Epithelial cell of proximal tubule (primary cell): ENCODE measurements around the genes PIERCE1 and PAEP.

DNA sequence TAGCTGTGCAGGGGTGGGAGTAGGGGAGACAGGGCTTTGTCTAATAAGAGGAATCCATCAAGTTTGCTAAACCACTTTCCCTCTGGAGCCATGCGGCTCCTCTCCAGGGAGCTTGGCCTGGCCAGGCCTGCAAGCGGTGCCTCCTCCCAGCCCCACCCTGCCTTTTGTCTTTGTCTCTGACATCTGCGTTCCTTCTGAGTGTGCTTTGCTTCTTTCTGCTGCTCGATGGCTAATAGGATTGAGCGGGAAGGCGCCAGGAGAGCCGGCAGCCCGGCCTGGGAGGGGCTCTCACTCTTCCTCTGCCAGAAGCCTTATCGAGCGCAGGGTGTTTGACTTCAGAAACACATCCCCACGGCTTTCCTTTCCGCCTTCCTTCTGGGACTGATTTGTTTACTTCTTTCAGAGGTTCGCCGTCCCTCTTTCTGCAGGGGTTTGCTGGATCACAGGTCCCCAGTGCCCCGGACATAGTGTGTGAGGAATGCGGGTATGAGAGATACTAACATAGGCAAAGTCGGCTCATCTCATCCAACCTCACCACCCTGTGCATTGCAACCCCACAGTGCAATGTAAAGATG is 26.8 kb upstream of the FCN1 start:
- RAMPAGE, long total RNA: no peak
- RRBS: no CpG with 5 or more reads among the region's 17 CpGs

DNA sequence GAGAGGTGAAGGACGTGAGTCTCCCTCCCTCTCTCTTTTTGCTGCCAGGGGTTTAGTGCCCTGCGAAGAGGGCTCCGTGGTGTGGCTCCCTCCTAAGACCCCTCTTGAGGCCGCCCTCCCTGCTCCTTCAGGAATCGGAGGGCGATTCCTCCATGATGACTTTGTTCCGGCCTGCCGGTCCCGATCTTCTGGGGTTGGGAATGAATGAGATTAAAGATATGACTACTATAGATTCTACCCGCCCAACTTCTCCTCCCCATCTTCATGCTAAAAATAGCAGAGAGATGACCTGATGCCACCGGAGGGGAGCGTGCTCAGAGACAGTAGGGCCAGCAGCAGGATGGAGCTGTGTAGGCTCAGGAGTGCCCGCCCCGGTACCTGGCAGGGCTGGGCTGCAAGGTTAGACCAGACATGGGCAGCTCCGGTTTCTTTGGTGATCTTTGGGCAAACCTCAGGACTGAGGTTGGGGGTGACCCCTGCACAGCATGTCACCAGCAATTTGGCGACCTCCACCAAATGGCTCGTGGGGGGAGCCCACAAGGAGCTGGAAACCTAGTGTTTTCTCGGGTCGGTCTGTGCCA is 1.7 kb downstream of the OLFM1 start:
- RAMPAGE, long total RNA: no peak
- RRBS: 53% methylated on average over 5 of the region's 19 CpGs

- RAMPAGE, long total RNA: no peak
- RRBS: no CpG with 5 or more reads among the region's 2 CpGs
These were observed 15.8 kb downstream of the OLFM1 start for GRCh38 chr9:135103336-135103674.

- RAMPAGE, long total RNA: no peak
- RRBS: no CpG with 5 or more reads among the region's 12 CpGs
These were observed 126.2 kb upstream of the PPP1R26 start for GRCh38 chr9:135353430-135353834.

DNA sequence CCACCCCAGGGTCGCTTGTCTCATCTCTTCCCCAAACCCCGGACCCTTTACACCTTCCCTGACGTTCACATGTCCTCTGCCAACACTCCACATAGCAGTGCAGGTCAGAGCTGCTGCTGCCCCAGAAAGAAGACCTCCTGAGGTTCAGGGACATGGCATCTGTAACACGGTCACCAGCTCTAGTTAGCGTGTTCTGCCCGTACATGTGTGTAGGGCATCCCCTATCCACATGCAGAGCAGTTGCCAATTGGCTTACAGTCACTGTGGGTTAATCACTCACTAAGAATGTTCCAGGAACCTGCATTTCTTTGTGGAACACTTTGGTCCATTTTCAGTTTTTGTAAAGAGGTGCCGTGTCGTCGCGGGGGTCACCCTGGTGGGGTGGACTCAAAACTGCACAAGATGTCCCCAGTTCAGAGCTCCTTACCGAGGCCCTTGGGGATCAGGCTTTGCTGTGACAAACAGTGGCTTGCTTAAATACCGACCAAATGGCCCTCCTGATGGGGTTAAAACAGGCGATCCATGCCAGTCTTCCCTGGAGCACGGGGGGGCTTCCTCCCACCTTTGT is 9.1 kb downstream of the PIERCE1 start:
- RAMPAGE, long total RNA: no peak
- RRBS: no CpG with 5 or more reads among the region's 14 CpGs

DNA sequence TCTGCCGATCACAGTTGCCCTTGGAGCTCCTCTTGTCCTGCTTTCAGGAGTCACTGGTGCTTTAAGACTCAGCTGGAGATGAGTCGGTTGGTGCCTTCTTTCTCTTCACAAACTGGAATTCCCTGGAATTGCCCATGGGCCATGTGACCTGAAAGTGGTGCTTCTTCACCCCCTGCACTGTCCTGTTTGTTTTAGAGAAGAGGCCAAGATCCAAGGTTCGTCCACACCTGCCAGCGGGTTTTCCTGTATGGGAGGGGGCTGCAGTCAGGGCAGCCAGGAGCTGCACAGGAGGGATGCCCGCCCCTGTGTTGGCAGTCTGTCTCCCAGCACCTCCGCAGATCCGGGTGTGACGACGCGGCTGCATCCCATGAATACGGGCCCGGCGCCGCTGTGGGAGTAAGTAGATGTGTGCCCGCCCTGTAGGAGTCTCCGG is 8.6 kb downstream of the PIERCE1 start:
- RAMPAGE, long total RNA: no peak
- RRBS: 42% methylated on average over 10 of the region's 16 CpGs

GRCh38 chr9:135499254-135500221 is at the start of gene PIERCE1:
Gene PIERCE1, minus strand, starts transcription at chr9:135499869.
- RAMPAGE, long total RNA: no peak
- RRBS: under 1% methylated on average over 13 of the region's 70 CpGs

- RAMPAGE, long total RNA: no peak
- RRBS: no CpG with 5 or more reads among the region's 12 CpGs
These were observed at the start of gene PAEP for GRCh38 chr9:135561392-135561821. Gene PAEP, plus strand, starts transcription at chr9:135561756.

- RAMPAGE, long total RNA: no peak
- RRBS: 78% methylated on average over 2 of the region's 18 CpGs
These were observed 42.0 kb downstream of the KCNT1 start for GRCh38 chr9:135743798-135744482.

DNA sequence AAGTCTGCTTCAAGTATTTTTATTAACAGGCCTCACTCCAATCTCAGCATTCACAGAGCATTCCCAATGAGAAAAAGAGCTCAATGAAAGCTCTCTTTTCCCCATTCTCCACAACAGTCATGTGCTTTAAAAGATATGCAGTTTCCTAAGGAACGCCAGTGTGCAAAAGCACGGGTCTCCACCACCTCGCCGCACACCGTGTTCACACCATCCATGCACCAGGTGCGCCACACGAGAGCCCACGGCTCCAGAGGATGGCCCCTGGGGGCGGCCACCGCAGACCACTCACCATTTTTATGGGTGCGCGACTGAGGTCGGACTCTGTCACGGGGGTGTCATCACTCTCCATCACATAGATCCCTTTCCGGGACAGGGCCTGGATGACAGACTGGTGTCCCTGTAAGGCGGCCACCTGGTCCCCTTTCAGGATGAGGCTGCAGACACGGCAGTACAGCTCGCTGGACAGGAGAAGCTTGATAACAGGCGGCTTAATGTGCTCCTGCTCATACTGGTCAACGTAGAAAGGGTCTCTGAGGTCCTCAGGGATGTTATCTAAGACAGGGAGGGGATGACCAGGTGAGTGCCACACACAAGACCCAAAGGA is 24.7 kb downstream of the CAMSAP1 start:
- RAMPAGE, long total RNA: no peak
- RRBS: no CpG with 5 or more reads among the region's 20 CpGs

DNA sequence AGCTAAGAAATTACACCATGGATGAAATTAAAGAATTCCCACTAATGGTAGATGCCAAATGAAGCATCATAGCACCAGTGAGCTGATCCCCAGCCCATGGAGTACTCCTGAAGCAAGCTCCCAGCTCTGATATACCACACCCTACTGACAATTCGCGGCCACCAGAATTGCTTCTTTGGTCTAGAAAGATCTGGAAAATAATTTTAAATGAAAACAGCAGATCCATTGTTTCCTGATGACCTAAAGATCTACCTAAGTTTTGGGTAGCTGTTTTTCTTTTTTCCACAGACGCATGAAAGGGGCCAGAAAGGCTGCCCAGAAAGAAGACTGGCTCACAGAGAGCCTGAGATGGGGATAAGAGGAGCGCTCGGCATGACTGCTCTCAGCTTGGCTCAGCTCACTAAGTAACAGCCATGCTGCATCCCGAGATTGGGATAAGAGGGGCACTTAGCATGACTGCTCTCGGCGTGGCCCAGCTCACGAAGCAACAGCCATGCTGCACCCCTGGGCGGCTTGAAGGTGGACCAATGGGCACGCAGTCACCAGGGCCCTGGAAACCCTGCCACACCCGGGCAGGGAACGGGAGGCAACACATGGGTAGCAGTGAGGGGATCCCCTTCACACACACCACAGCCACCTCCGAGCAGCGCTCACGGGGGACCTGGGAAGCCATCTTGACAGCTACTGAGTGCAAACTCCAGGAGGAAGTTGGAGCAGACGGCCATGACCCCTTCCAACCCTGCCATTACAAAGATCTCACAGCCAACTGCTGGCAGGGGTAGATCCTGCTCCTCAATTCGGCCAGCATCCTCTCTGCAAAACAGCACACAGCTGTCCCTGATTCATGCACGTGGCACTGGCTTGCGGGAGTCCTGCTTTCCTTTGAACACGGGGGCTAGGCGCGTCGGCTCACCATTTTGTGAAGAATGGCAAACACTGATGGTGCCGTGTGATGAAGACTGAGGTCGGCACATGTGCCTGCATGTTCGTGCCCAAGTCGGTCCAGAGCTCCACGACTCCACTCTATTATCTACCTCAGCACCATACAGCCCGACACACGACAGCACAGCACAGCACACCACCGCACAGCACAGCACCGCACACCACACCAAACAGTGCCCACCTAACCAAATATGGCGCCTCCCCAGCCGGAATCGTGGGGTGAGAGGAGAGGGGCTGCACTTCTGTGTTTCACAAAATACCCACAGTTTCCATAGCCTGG is 5.2 kb downstream of the UBAC1 start:
- RAMPAGE, long total RNA: no peak
- RRBS: no CpG with 5 or more reads among the region's 36 CpGs

GRCh38 chr9:136002951-136003608 is 41.9 kb upstream of the UBAC1 start:
- RAMPAGE, long total RNA: no peak
- RRBS: 43% methylated on average over 6 of the region's 20 CpGs

DNA sequence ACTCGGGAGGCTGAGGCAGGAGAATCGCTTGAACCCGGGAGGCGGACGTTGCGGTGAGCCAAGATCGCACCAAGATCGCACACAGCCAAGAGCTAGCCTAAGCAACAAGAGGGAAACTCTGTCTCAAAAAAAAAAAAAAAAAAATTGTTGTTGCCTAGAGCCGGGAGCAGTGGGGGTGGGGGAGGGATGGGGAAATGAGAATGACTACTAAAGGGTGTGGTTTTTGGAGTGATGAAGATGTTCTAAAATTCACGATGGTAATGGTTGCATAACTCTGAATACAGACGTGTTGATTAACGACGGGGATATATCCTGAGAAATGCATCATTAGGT is 28.0 kb downstream of the NACC2 start:
- RAMPAGE, long total RNA: no peak
- RRBS: no CpG with 5 or more reads among the region's 13 CpGs

- RAMPAGE, long total RNA: no peak
- RRBS: 73% methylated on average over 7 of the region's 17 CpGs
These were observed 7.5 kb downstream of the NACC2 start for GRCh38 chr9:136087616-136087988.

- RAMPAGE, long total RNA: no peak
- RRBS: 26% methylated on average over 3 of the region's 19 CpGs
These were observed 4.2 kb downstream of the NACC2 start for GRCh38 chr9:136090754-136091343.

- RAMPAGE, long total RNA: no peak
- RRBS: 1% methylated on average over 8 of the region's 52 CpGs
These were observed 1.2 kb downstream of the NACC2 start for GRCh38 chr9:136093667-136094550.

DNA sequence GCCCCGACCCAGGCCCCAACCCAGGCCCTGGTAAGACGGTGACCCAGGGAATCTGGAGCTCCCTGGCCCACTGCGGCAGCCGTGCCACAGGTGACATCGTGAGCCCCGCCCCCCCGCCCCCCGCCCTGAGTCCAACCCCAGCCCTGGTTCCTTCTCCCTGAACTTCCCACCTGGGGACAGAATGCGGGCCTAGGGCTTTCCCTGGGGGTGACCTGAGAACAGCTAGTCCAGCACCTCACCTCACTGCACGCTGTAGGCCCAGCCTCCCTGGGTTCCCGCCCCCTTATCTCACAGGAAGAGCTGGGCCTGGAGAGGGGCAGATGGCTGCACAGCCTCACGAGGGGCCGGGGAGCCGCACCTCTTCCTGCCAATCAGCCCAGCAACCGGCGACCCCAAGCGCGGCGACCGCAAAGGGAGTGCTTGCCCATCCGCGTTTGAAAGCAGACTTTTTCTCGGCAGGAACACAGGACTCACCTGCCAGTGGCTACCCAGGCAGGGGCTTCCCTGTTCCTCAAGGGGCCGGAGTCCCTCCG is 11.6 kb downstream of the TMEM250 start:
- RAMPAGE, long total RNA: no peak
- RRBS: no CpG with 5 or more reads among the region's 25 CpGs

DNA sequence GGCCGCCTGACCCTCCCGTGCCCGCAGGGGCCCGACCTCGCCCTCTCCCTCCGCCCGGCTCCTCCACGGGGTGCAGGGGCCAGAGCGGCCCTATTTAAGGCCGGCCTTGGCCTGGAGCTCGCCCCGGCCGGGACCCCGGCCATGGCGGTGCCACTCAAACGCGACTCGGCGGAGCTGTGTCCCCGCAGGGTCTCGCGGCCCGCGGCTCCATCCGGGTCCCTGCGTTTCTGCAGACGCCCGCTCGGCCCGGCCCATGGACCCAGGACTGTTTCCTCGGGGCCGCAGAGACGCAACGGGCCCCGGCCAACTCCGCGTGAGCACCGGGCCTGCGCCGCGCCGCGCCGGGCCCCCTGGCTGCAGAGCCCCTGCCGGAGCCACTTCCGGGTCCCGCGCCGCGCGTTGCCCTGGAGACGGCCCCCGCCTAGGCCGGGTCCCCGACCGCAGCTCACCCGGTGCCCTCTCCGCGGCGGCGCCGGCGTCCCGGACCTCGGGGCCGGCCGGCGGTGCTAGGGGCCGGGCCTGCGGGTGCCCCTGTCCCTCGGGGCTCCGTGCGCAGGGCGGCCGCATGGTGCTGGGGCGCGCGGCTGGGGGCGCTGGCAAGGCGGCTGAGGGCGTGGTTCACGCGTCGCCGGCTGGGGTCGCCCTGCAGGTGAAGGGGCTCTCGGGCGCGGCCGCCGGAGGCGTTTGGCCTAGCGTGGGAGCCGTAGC is 485 bp downstream of the TMEM250 start:
- RAMPAGE, long total RNA: no peak
- RRBS: 2% methylated on average over 42 of the region's 94 CpGs

- RAMPAGE, long total RNA: no peak
- RRBS: no CpG with 5 or more reads among the region's 11 CpGs
These were observed 25.5 kb upstream of the TMEM250 start for GRCh38 chr9:136144141-136144662.

DNA sequence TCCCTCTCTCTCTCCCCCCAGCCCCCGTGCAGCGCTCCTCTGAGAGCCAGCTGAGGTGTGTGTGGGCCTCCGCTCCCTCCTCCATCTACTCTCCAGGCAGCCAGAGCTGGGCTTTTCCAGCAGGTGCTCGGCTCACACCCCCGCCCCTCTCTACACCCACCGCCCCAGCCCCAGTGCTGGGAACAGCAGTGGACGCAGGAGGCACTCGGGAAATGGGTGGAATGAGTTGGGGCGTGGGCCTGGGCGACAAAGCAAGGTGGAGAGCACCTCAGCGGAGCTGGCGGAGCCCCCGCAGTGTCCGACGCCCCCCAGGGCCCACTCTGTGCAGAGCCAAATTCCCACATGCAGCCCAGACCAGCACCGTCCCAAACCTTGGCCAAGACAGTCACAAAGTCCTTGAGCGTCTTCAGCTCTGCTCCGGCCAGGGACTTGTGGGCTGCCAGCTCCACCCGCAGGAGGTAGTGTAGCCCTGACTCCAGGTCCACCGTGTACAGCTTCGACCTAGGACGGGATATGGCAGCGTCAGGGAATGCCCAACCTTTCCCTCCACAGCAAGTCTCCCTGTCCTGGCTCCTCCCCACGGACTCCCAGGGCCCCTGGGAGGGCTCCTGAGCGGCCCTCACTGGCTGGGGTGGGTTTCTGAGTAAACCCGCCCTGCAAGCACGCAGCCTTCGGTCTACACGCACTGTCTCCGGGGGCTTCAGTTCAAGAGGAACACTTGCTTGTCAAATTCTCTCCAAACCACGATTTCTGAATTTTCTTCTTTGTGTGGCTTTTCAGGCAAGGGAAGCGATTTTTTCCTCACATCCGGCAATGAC is 13.6 kb upstream of the LHX3 start:
- RAMPAGE, long total RNA: no peak
- RRBS: 80% methylated on average over 1 of the region's 33 CpGs